ENCODE measurements around a stretch of chr17.

DNA sequence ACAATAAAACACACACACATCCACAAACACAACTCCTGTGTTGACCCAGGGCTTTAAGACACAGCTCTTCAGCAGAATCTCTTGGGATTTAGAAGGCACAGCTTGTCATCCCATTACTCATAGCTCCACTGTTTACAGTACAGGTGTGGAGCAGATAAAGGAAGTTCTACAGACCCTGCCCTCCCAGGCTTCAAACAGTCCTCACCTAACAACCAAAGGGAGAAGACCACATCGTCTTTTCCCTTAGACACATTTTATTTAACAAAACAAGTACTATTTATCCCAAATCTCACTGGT, 46.3 kb downstream of the CYTH1 start:
- PRO-cap, 6 experiments: peak in 2 of 6 experiments; most common minus-strand start position 130 of the sequence (in 2)
- RAMPAGE, long total RNA, 2 experiments: no peak in any of the 2 experiments
- RRBS: no CpG with 5 or more reads among the region's 1 CpG

DNA sequence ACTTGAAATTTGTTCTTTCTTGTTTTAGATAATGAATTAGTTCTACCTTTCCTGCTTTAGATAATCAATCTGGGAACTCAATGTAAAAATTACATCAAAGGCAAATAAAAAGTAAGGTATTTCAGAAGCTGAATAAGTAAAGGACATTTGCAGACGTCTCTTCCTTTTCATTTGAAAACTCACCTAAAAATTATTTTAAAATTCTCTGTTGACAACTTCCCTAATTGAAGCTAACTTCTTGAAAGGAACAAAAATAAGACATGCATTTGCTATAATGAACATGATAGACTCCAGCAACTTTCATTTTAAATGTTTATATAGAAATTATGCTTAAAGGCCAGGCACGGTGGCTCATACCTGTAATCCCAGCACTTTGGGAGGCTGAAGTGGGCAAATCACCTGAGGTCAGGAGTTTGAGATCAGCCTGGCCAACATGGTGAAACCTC, 6.5 kb downstream of the CYTH1 start:
- PRO-cap, 6 experiments: no peak in any of the 6 experiments
- RAMPAGE, long total RNA, 2 experiments: no peak in any of the 2 experiments
- RRBS: no CpG with 5 or more reads among the region's 2 CpGs

GRCh38 chr17:78779601-78780705, 2.1 kb downstream of the CYTH1 start:
- PRO-cap, 6 experiments: no peak in any of the 6 experiments
- RAMPAGE, long total RNA, 2 experiments: no peak in any of the 2 experiments
- RRBS: no CpG with 5 or more reads among the region's 10 CpGs

GRCh38 chr17:78839074-78839672, 1.4 kb downstream of the USP36 start:
- PRO-cap, 6 experiments: no peak in any of the 6 experiments
- RAMPAGE, long total RNA, 2 experiments: no peak in any of the 2 experiments
- RRBS: no CpG with 5 or more reads among the region's 9 CpGs

DNA sequence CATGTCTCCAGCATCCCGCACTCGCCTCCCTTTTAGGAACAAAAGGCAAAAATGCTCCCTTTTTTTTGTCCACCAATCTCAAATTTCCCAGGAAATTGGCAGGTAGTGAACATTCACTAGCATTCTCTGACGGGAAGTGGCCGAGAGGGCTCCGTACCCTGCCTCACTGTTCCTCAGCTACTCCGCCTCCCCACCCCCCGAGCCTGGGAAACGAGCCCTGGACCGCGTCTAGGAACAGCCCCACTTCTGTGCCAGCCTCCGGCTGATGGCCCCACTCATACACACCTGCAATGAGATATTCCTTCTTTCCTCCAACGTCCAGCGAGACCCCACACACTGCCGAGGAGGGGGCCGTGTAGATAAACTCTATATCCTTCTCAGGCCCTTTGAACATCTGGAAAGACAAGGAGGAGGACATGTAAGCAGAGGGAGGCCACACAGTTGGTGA, 30.0 kb upstream of the USP36 start:
- PRO-cap, 6 experiments: no peak in any of the 6 experiments
- RAMPAGE, long total RNA, 2 experiments: no peak in any of the 2 experiments
- RRBS: no CpG with 5 or more reads among the region's 15 CpGs

GRCh38 chr17:78875509-78876576, 27.2 kb downstream of the CEP295NL start:
- PRO-cap, 6 experiments: no peak in any of the 6 experiments
- RAMPAGE, long total RNA, 2 experiments: no peak in any of the 2 experiments
- RRBS: no CpG with 5 or more reads among the region's 16 CpGs

DNA sequence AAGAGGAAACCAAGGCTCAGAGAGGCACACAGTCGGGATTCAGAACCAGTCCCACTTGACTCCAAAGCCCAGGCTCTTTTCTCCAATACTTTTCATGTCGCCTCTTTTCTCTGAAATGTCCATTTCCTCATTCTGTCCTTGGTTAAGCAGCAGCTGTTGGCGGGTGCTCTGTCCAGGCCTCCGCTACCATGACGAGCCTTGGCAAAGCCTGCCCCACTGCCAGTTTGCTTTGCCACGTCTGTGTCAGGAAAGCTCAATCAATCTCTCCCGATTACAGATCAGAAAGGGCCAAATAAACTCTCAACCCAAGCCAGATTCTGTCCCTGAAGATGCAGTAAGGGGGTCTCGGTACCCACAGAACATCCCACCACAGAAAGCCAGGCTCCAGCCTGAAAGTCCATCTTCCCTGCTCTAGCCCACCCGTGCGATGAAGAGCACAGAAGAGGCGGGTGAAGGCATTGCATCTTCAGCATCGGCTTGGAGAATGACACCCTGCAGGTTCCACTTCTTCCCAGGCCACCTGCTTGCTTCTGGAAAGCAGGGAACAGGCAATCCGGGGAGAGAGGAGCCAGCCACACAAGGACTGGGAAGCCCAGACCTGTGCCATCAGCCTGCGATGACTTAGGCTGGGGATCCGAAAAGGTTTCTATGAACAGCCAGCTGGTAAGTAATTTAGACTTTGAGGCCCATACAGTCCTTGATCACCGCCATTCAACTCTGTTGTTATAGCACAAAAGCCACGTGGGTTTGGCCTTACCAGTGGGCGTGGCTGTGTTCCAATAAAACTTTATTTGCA, 9.3 kb upstream of the CEP295NL start:
- PRO-cap, 6 experiments: peak in 1 of 6 experiments; most common minus-strand start position 116 of the sequence (in 1)
- RAMPAGE, long total RNA, 2 experiments: no peak in any of the 2 experiments
- RRBS: no CpG with 5 or more reads among the region's 18 CpGs

DNA sequence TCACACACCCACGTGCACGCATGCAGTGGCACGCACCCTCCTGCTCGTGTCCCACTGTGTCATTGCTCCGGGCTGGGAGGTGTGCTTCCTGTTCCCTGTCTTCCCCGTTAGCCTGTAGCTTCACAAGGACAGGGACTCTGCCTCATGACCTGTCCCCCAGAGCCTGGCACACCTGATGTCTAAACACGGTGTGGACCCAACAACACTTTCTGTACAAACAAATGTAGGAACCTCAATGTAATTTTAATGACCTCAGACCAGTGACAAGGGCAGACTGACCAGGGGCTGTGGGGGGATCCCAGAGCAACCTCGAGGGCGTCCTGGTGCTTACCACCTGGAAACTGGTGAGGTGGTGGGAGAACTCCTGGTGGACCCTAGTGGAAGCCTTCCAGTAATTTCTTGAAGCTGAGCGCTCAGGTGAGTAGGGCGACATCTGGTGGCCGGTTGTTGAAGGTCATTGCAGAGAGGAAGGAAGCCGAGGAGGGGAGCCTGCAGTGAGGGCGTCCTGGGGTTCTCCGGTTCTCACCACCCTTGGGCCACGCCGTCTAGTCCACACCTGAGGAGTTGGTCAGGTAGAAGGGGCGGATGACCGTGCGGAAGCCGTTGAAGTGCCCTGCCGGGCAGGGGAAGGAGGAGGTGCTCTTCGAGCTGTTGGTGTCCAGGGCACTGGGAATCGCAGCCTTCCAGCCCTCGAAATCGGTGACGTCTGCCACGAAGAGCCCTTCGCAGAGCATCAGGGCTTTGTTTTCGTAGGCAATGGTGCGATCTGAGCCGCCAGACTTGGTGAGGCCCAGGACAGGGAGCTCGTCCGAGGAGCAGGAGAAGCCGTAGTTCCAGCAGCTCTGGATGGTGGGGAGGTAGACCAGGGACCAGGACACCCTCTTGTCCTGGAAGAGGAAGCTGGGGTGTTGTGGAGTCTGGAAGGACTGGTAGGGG, 8.4 kb downstream of the LGALS3BP start:
- PRO-cap, 6 experiments: no peak in any of the 6 experiments
- RAMPAGE, long total RNA, 2 experiments: no peak in any of the 2 experiments
- RRBS: 7% methylated on average over 9 of the region's 35 CpGs

- PRO-cap, 6 experiments: no peak in any of the 6 experiments
- RAMPAGE, long total RNA, 2 experiments: no peak in any of the 2 experiments
- RRBS: no CpG with 5 or more reads among the region's 12 CpGs
Observed at GRCh38 chr17:79340336-79341194, 265.9 kb downstream of the ENGASE start.

DNA sequence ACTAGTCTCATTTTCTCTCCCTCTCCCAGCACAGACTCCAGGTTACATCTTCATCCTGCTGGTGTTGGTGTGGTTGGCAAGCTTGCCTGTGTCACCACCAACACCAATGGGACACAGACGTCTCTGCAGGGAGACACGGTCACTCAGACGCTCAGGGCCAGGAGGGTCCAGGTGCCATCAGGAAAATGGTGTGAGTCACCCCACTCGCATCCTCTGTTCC, 177.9 kb downstream of the RBFOX3 start:
- PRO-cap, 6 experiments: no peak in any of the 6 experiments
- RAMPAGE, long total RNA, 2 experiments: no peak in any of the 2 experiments
- RRBS: no CpG with 5 or more reads among the region's 4 CpGs

- PRO-cap, 6 experiments: peak in 6 of 6 experiments; most common plus-strand start chr17:79832632 (in 2); most common minus-strand start chr17:79832758 (in 1)
- RAMPAGE, long total RNA, 2 experiments: no peak in any of the 2 experiments
- RRBS: 6% methylated on average over 24 of the region's 57 CpGs
Observed at GRCh38 chr17:79832427-79833203, 6.6 kb downstream of the CBX4 start.

- PRO-cap, 6 experiments: no peak in any of the 6 experiments
- RAMPAGE, long total RNA, 2 experiments: no peak in any of the 2 experiments
- RRBS: 62% methylated on average over 4 of the region's 55 CpGs
Observed at GRCh38 chr17:79833830-79834370, 5.3 kb downstream of the CBX4 start.

DNA sequence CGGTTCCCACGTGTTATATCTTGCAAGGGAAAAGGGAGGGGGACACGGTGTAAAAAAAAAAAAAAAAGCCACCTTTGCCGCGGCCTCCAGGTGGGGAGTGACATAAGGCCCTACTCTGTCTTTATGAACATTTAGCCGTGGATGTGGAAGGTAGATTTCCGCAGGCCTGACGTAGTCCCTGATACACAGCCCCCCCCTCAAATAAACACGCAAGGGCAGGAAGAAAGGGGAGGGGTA, 1.4 kb downstream of the CBX4 start:
- PRO-cap, 6 experiments: no peak in any of the 6 experiments
- RAMPAGE, long total RNA, 2 experiments: no peak in any of the 2 experiments
- RRBS: no CpG with 5 or more reads among the region's 9 CpGs

- PRO-cap, 6 experiments: no peak in any of the 6 experiments
- RAMPAGE, long total RNA, 2 experiments: no peak in any of the 2 experiments
- RRBS: no CpG with 5 or more reads among the region's 35 CpGs
Observed at GRCh38 chr17:79843560-79843924, 4.3 kb upstream of the CBX4 start.

DNA sequence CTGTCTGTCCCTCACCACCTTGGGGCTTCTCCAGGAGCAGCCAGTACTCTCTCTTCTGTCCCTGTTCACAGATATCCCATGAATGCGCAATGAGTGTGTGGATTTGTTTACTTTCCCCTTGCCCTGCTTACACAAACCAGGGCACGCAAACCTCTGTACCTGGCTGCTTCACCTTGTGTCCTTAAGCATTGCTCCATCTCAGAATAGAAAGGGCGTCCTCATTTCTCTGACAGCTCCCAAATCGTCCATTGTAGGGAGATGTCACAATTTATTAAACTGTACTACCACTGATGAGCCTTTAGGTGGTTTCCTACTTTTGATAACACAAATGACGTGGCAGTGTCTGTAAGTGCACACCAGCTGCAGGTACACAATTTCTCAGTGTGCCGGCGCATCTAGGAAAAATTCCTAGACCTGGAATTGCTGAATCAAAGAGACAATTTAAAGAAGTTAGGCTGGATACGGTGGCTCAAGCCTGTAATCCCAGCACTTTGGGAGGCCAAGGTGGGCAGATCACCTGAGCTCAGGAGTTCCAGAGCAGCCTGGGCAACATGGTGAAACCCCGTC, 58.5 kb upstream of the CBX4 start:
- PRO-cap, 6 experiments: no peak in any of the 6 experiments
- RAMPAGE, long total RNA, 2 experiments: no peak in any of the 2 experiments
- RRBS: no CpG with 5 or more reads among the region's 9 CpGs

- PRO-cap, 6 experiments: no peak in any of the 6 experiments
- RAMPAGE, long total RNA, 2 experiments: no peak in any of the 2 experiments
- RRBS: 7% methylated on average over 36 of the region's 75 CpGs
Observed at GRCh38 chr17:79929539-79930761, 90.7 kb upstream of the CBX4 start.

GRCh38 chr17:79937417-79938006, 98.2 kb downstream of the TBC1D16 start:
- PRO-cap, 6 experiments: no peak in any of the 6 experiments
- RAMPAGE, long total RNA, 2 experiments: no peak in any of the 2 experiments
- RRBS: no CpG with 5 or more reads among the region's 17 CpGs

DNA sequence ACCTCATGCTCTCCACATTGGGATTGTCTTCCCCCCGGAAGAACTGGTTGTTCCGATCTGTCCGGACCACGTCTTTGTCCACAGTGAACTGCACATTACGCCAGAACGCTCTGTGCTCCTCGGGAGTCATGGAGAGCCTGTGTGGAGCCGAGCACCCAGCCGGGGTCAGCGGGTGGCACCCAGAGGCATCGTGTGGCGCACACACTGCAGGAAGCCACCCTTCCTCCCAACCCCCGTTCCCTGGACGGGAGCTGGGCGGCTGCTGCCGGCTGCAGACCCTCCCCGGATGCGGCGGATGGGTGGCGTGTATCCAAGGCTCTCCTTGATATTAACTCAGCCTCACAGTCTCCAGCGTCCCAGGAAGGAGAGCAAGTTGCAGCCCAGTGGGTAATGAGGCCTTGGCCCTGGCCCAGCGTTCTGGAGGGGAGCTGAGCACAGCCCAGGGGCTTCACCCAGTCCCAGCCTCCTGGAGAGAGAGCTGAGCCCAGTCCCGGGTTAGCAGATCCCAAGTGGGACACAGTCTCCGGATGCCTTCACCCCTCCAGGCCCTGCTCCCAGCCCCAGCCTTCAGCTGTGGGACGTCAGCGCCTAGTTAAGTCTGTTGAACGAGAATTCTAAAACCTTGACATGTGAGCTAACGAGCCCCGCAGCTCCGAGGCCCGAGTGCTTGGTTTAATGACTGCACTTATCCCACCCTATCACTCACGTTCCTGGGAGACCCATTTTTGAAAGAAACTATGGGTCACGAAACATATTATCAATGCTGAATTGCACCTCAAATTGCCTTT, 86.6 kb downstream of the TBC1D16 start:
- PRO-cap, 6 experiments: no peak in any of the 6 experiments
- RAMPAGE, long total RNA, 2 experiments: no peak in any of the 2 experiments
- RRBS: 63% methylated on average over 3 of the region's 33 CpGs

DNA sequence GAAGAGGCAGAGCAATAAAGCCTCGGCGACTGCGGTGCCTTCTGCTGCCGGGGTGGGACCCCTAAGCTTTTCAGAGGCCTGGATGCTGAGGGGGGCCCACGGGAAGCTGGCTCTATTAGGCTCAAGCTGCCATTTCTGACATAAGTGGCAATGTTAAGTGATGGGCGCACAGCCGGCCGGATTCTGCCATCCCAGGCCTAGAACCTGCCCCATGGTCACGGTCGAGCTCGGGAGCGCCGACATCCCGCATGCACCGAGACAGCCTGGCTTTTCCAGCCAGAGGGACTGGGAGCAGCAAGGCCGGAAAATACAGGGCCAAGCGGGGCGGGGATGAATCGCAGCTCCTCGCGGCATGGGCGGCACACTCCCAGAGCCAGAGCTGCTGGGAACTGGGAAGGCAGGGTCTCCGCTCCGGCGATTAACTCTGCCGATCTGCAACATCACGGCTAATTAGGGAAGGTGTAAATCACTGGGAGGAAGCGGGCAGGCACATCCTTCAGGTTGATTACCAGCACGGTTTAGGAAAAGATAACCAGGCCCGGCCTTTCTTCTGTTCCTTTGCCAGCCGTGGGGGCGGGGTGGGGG, 57.7 kb downstream of the TBC1D16 start:
- PRO-cap, 6 experiments: no peak in any of the 6 experiments
- RAMPAGE, long total RNA, 2 experiments: no peak in any of the 2 experiments
- RRBS: no CpG with 5 or more reads among the region's 32 CpGs

GRCh38 chr17:80086023-80086653, 15.2 kb upstream of the GAA start:
- PRO-cap, 6 experiments: no peak in any of the 6 experiments
- RAMPAGE, long total RNA, 2 experiments: no peak in any of the 2 experiments
- RRBS: 80% methylated on average over 1 of the region's 24 CpGs

Data from heart left ventricle (tissue), 7 donors.